ENCODE measurements around a stretch of chr12.

DNA sequence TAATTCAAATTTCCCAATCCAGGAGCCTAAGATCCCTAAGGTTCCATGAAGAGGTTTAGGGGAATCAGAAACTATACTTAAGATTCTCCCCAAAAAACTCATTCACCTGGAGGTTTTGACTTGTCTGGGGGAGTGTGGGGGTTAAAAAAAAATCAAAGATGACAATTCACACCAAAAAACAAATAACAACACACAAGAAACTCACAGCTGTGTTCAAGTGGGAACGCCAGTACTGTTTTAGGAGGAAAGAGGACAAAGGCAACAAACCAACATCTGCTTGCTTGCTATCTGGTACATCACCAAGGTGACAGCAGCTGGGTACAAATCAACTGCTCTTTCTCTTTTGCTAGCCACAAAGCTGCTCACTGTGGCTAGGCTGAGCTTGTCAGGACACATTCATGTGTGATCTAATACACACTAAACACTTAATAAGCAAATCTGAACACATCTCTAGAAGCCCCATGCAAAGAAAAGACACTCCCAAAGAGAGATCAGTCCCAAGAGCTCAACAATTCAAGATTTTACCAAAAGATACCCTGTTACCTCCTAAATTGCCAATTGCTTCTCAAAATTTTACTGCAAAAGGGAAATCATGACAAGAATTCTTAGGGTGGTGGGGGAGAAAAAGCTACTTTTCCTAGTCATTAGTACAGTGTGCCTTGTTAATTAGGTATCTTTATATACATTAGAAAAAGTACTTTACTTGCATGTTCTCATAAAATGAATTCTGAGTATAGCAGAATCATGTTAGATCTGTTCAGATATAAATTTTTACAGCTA lies 127.9 kb upstream of the RAP1B start:
- RRBS, result no CpG with 5 or more reads among the region's 1 CpG

GRCh38 chr12:68611520-68612248 lies 985 bp downstream of the RAP1B start:
- RRBS, result no CpG with 5 or more reads among the region's 23 CpGs

DNA sequence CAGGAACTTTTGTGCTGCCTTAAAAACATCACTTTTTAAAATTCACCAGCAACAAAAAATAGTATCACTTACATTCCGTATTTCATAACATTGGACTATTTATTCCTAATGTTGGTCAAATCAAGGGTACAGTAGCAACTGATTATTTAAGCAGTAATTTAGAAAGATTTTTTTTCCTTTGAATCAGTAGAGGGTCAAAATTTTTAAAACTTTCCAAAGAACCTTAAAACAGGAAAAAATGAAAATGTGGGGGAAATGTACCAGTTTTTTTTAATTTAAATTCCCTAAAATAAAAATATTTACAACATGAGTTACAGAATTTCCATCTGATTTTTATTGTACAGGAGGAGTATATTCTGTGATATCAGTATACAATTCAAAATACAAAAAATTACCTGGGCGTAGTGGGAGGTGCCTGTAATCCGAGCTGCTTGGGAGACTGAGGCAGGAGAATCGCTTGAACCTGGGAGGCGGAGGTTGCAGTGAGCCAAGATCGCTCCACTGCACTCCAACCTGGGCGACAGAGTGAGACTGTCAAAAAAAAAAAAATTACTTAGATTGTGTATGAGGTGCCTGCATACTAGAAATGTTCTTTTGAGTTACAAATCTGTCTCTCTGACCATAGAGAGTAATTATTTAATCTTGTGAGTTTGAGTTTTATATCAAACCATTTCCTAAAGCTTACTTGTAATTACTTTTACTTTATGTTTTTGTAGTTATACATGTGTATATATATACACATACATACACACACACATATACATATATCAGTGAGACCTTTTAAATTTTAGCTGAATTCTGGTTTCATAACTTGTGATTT lies 4.6 kb downstream of the RAP1B start:
- RRBS, result no CpG with 5 or more reads among the region's 7 CpGs

DNA sequence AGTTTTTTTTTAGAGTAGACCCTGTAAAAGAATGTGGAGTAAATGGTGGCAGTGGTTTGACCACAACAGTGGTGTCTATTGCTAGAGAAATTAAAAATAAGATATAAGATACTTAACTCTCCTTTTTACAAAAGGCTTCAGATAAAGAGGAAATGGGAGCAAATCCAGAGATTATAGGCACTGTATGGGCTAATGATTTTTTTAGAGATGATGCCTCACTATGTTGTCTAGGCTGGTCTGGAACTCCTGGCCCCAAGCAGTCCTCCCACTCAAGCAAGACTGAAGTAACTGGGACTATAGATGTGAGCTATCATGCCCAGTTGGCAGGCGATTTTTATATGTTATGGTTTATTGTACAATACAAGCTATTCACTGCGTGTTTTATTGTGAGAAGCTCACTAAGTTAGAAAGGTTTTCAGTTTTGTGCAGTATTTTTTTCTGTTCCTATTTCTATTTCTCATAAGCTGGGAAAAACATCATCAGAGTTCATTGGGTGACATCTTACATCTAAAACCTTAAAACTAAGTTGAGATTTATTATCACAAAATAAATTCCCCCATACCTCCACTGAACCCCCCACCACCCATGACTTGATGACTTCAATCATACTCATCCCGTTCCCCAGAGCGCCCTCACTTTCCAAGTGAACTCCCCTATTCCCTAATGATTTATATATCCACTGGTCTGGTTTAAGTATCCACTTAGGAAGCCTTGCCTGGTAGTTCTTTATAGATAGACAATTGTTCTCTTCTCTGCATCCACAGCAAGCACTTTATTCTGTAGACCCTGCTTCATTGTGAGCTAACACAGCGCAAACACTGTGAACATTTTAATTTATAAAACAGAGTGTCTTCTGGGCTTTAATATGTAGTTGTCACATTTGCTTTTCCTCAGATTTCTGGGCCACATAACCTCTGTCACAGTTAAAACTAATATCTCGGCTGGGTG lies 22.2 kb downstream of the RAP1B start:
- RRBS, result no CpG with 5 or more reads among the region's 6 CpGs

DNA sequence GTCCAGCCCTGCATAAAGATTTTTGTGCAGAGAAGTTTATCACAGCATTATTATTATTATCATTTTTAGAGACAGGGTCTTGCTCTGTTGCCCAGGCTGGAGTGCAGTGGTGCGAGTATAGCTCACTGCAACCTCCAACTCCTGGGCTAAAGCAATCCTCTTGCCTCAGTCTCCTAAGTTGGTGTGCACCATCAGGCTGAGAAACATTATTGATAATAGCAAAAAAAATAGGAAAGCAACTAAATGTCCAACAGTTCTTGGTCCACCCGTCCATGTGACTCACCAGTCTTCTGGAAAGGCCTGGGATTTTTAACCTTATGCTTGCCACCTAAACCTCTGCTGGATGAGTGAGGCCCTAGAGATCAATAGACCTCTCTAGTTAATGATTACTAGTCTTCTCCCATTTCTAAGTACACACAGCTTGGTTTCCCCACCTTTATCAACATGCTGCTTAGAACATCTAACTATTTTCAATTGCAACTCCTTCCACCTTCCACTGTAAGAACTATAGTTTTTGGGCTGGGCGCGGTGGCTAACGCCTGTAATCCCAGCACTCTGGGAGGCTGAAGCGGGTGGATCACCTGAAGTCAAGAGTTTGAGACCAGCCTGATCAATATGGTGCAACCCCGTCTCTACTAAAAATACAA lies 19.0 kb upstream of the MDM2 start:
- RRBS, result no CpG with 5 or more reads among the region's 7 CpGs

GRCh38 chr12:68814259-68815436 lies 6.7 kb downstream of the MDM2 start:
- RRBS, result no CpG with 5 or more reads among the region's 4 CpGs

GRCh38 chr12:68918876-68919541 lies 14.0 kb downstream of the CPM start:
- RRBS, result no CpG with 5 or more reads among the region's 2 CpGs

- RRBS, result no CpG with 5 or more reads among the region's 3 CpGs
Measured at GRCh38 chr12:68932115-68932491, 868 bp downstream of the CPM start.

GRCh38 chr12:69066425-69066876 lies 133.5 kb upstream of the CPM start:
- RRBS, result no CpG with 5 or more reads among the region's 3 CpGs

DNA sequence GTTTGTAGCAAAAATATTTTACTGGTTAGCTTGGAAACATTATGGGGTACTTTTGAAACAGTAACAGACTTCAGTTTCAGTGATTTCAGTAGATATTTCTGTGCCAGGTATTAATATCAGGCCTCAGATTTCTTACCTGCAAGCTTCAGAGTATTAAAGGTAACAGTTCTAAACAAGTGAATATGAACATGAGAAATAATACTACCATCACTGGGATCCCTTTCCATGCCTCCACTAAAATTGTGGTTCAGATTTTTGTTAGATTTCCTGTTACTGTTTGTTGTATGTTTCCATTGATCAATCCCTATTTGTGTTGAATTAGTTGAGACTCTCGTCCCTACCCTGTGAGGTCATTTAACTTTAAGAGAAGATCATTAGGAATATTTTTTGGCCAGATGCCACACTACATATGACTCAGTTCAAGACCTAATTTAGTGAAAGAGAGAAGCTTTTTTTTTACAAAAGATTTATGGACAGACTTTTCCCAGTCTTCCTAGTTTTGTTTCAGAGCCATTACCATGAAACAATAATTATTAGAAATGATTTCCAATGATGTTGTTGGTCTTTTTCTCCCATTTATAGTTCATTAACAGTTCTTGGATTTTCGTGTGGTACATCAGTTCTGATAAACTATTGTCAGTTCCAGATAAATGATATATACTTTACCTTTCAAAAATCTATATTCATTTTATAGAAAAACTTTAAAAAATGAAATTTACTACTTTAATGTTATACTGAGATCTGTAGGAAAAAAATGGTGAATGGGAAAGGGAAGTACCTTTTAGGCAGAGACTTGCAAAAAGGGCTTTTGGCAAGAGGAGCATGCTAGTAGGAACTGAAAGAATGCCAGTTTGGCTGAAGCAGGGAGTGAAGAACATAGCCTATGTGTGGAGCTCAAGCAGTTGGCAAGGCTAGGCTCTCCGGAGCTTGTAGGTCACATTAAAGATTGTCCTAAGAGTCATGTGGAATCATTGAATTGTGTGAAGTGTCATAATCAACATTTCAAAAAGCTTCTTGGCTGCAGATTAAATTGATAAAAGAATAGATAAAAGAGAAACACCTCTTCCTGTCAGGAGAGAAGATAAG lies 35.6 kb downstream of the CPSF6 start:
- RRBS, result no CpG with 5 or more reads among the region's 3 CpGs

GRCh38 chr12:69420622-69420999 lies 49.6 kb upstream of the FRS2 start:
- RRBS, result no CpG with 5 or more reads among the region's 2 CpGs

DNA sequence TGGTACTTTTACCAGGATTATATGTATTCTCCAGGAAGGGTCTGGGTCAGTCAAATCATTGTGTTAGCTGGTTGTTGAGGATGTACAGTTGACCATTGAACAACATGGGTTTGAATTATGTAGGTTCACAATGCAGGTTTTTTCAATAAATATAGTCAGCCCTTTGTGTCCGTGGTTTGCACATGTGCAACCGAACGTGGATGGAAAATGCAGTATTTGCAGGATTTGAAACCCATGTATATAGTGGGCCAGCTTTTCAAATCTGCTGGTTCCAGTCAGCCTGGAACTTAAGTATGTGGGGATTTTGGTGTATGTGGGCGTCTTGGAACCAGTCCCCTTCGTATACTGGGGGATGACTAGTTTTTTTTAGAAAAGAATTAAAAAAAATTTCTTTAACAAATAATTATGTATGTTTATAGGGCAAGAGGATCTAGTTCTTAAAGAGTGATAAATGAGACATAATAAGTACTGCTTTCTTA lies 4.8 kb downstream of the CCT2 start:
- RRBS, result no CpG with 5 or more reads among the region's 5 CpGs

- RRBS, result 0% methylated on average over 2 of the region's 19 CpGs
Measured at GRCh38 chr12:69739656-69740340, 1.1 kb downstream of the RAB3IP start.

GRCh38 chr12:69810718-69811271 lies 14.2 kb upstream of the MYRFL start:
- RRBS, result no CpG with 5 or more reads among the region's 4 CpGs

DNA sequence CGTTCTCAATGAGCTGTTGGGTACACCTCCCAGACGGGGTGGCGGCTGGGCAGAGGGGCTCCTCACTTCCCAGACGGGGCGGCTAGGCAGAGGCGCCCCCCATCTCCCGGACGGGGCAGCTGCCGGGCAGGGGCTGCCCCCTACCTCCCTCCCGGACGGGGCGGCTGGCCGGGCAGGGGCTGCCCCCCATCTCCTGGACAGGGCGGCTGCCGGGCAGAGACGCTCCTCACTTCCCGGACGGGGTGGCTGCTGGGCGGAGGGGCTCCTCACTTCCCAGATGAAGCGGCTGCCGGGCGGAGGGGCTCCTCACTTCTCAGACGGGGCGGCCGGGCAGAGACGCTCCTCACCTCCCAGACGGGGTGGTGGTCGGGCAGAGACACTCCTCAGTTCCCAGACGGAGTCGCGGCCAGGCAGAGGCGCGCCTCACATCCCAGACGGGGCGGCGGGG lies 28.1 kb downstream of the MYRFL start:
- RRBS, result no CpG with 5 or more reads among the region's 36 CpGs

DNA sequence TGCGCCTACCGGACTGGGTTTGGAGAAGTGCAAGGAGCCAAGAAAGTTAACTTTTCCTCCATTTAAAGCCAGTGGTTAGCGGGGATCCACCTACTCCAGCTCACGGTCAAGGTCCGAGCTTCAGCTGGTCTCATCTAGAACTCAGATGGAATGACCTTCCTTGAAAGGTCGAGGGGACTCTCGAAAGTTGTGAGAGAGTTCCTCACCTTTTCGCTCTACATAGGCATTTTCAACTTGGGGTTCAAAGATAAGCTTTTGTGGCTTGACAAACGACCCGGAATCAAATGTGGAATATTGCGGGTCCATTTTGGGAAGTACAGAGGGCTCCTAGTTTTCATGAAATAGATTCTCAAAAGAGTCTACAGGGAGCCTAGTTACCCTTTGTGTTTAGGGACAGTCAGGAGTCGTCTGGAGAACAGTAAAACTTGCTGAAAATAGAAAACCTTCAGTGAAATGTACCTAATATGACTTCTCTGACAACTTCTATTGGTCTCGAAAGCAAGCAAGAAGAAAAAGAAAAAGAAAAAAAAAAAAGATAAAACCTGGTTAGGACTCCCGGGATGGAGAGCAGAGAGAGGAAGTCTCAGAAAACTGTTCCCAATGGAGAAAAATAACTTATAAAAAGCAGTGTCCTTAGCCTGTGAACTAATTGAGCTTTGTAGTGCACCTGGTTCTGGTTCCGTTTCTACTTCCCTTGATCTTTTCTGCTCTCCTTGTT lies 1.4 kb downstream of the KCNMB4 start:
- RRBS, result no CpG with 5 or more reads among the region's 15 CpGs

DNA sequence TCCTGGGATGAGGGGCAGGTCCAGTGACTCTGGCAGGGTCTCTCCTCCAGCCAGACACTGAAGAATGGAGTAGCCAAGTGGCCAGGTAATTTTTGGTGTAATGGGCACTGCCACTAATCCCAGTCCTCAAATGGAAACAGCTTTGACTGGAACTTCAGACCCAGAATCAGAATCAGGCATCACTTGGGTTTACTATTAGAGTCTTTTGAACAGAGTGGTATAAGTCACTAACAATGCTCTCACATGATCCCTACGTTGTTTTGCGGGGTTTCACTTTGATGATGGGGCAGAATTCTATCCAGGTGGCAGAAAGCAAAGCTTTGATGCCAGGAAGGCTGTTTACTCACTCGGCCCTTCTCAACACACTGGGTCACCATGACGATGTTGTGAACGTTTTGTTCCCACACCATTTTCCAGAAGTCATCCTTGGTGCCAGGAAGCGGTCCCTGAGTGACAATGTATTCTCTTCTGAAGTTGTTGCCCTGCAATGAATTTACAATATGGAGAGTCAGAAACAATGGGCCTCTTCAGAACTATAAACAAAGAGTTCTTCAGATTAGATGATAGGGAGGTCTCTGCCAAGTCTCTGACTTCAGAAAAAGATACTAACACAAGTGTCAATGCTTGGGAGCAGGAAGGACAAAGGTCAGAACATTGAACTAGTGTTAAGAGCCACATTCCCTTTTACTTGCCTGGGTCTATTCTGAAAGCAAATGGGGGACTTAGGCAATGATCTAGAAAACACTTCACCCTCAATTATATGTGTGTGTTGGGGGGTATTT lies 101.4 kb downstream of the PTPRB start:
- RRBS, result no CpG with 5 or more reads among the region's 6 CpGs

- RRBS, result no CpG with 5 or more reads among the region's 7 CpGs
Measured at GRCh38 chr12:70560489-70561132, 76.6 kb downstream of the PTPRB start.

DNA sequence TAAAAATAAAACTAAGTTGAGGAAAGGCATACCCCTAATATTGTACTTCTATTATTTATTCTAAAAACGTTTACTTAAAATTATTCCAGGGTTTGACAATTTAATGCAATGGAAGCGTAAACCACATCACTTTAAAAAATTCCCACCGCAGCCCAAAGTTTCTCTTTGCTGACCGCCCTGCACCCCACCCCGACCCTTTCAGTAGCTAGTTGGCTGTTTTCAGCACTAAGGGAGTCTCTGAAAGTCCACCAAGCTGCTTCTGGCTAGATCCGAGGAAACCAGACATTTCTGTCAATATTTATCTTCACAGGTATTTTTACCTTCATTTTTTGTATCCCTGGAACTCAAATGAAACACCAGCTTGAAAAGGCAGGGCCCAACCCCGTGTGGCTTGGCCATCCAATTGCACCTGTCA lies 28.6 kb downstream of the PTPRB start:
- RRBS, result no CpG with 5 or more reads among the region's 7 CpGs